WTC11 (cell line): ENCODE measurements around a stretch of chr6.

DNA sequence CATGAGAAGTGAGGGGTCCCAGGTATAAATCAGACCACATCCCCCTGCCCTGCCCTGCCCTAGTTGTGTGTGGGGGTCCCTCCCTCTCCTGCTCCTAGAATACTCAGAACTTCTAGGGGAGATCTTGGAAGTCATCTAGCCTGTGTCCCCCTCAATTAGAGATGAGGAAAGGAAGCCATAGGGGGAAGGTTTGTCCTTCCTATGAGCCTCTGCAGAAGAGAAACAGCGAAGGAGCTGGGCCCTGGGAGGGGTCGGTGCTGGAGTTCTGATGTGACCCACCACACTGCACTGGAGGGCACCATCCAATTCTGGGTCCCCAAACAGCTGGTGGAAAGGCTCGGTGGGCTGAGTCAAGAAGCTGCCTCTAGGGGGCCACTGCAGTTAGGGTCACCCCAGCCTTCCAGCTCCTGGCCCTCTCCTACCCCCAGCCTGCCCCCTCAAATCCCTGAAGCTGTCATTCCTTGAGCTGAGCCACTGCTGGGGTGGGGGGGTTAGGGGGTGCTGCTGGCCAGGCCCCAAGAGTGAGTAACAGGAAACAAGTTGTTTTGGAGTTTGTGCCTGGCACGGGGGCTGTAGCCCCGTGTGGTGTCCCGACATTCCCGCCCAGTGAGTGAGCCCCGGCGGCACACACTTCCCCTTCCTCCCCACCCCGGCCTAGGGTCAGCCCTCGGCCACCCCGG lies 5.0 kb downstream of the SMIM29 start:
- PRO-cap: no peak

- PRO-cap: no peak
Observed at GRCh38 chr6:34284222-34285245, 35.7 kb upstream of the SMIM29 start.

GRCh38 chr6:34383390-34383830 lies 9.1 kb downstream of the NUDT3 start:
- PRO-cap: no peak

DNA sequence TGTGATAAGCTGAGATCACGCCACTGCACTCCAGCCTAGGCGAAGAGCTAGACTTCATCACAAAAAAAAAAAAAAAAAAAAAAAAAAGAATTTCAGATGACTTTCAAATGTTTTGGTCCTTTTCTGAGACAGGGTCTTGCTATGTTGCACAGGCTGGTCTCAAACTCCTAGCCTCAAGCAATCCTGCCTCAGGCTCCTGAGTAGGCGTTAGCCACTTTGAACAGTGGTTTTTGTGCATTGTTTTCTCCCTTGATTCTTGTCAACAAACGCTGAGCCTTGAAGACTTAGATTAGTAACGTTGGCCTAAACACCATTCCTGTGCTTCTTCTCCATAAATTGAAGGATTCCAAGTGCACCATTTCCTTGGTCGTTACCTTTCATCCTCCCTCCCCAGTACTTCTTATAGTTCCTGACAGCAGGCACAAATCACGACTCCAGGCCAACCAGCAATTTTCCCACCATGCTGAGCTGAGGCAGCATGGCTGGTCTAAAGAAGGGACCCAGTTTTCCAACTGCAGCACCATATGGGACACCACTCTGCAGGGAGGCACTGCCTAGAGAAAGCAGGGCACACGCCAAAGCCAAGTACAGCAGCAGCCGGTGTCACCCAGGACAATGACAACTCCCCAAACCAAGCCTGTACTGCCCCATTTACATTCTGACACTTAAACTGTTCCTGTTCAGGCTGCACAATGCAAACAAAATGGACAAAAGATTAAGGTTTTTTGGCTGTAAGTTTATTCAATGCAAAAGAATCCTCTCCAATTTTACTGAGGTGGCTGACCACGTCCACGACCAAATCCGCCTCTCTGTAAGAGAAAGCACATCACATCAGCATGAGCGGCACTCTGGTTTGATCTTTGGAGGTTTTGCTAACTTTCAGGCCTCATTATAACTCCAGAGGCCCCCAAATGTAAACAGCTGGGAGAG lies 8.9 kb downstream of the RPS10 start:
- PRO-cap: no peak

DNA sequence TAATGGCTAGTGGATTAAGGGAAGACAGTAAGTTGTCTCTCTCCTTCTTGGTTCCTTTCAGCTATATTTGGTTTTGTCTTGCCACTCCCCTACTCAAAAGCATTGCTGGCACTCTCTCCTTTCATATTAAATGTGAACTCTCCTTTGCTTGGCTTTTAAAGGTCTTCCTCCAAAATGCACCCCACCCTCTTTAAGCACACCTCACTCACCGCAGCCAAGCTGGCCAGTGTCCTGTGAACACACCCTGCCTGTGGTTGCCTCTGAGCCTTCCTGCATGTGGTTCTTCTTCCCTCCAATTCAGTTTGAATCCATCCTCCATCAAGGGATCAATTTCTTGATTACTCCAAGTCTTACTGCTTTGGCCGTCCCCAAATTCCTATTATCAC lies 41.5 kb upstream of the SPDEF start:
- PRO-cap: no peak

GRCh38 chr6:34601651-34602202 lies 45.6 kb upstream of the SPDEF start:
- PRO-cap: no peak

DNA sequence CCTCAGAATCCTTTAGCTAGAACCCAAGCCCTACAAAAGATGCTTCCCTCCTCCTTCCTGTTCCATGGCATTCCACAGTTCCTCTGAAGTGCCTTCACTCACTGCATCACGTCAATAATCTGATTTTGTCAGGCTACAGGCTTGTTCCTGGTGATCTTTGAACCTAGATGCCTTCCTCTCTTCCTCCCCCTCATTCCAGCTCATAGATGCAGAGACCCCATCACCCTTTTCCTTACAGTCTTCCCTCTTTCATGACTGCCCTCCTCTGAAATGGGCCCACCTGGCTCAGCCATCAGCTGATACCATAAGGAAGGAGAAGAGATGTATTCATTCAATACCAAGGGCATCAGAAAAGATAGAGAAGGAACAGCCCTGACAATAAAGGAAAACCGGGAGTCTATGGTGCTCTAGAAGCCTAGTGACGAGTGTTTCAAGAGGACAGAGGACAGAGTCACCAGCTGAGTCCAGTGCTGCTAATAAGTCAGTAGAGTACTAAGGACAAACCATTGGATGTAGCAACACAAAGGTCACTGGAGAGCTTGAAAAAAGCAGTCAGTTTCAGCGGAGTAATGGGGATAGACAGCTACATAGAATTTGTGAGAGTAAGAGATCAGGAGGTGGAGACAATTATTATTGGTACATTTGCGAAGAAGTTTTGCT lies 62.5 kb upstream of the SPDEF start:
- PRO-cap: no peak

DNA sequence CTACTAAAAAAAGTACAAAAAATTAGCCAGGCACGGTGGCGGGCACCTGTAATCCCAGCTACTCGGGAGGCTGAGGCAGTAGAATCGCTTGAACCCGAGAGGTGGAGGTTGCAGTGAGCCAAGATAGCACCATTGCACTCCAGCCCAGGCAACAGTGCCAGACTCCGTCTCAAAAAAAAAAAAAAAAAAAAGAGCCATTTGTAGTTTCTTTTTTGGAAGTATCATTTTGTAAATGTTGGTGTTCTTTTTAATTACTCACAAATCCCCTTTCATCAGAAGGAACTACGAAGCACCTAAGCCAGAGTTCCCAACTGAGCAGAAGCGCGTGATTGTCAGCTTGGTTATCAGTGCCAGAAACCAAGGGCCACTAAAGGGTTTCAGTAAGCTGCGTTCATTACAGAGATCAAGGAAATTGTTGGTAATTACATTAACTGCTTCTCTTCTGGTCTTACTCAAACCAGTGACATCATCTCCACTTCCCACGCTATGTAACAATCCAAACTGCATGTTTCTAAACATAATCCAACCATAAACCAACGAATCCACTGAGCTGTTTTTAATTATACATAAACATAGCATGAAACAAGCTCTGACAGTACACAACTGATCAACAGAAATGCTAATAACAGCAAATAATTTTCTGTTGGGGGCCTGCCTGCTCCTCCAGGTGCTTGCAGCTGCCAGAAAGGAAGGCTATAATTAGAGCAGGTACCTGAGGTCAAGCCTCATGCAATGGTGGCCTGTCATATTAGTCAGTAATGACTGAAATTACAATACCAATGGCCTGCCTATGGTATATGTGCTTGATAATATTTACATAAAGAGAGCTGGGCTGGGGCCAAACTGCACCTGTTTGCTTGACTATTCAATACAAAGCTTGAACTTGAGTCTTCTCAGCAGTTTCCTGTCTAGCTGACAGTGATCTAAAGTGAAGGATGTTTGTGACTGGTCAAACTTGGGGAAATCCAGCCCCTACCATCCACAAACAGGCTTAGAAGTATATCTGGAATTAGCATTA lies 40.2 kb downstream of the ILRUN start:
- PRO-cap: no peak

- PRO-cap: no peak
Observed at GRCh38 chr6:34667593-34668061, 28.9 kb downstream of the ILRUN start.

DNA sequence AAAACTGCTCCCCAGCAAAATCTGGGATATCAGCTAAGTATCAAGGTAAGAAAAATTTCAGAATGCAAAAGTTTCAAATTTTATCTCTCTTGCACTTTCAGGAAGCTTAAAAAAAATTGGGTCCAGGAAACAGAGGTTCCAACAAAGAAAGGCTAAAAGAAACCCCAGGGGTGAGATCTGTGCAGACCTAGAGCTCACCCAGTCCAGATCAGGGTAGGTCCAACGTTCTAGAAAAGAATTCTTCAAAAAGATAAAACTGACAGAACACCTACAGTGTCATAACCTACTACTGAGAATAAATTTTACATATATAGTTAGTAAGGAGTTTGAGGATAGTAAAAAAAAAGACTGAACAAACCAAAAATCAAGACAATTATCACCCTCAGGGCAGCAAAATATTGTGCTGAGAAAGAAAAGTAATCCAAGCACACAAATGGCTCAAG lies 23.4 kb downstream of the ILRUN start:
- PRO-cap: no peak

- PRO-cap: unidirectional peak, plus-strand start at chr6:34756703
Observed at GRCh38 chr6:34756409-34756840, 880 bp upstream of the SNRPC start.

- PRO-cap: no peak
Observed at GRCh38 chr6:35008583-35009337, 119.7 kb downstream of the ANKS1A start.

DNA sequence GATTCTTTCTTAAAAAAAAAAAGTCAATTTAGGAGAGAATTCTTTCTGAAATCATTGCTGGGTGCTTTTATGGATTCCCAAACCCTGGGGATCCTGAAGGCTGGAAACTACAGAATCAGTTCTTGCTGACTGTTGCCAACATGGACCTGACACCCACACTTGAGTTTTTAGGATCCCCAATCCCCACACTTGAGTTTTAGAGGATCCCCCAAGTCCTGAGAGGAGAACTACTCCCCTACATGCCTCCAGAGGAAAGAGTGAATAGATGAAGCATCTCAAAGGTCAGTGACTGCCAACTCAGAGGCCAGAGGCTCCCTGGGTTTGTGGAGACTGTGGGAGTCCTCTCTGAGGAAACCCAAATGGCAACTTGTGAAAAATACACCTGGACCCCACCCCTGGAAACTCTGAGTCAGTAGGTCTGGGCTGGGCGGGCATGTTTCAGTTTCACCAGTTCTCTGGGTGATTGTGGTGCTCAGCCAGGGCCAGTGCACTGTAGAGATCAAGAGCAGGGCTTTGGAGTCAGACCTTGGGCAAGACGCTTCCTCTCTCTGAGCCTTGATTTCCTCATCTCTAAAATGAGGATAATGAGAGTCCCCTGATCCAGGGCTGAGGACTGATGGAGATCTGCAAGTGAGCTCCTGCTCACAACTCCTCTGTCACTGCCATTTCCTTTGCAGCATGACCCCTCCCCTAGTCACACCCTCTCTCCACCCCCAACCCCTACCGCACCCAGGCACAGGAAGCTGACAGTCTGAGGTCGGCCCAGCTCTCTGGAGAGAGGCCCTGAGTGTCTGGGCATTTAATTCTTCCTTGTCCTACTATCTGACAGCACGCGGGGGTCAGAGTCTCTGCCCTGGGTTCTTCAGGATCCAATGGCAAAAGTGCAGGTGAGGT lies 5.0 kb downstream of the DEF6 start:
- PRO-cap: unidirectional peak, plus-strand start at position 749 of the sequence

- PRO-cap: no peak
Observed at GRCh38 chr6:35312203-35312765, 14.7 kb downstream of the DEF6 start.

- PRO-cap: no peak
Observed at GRCh38 chr6:35348340-35349012, 6.1 kb downstream of the PPARD start.

DNA sequence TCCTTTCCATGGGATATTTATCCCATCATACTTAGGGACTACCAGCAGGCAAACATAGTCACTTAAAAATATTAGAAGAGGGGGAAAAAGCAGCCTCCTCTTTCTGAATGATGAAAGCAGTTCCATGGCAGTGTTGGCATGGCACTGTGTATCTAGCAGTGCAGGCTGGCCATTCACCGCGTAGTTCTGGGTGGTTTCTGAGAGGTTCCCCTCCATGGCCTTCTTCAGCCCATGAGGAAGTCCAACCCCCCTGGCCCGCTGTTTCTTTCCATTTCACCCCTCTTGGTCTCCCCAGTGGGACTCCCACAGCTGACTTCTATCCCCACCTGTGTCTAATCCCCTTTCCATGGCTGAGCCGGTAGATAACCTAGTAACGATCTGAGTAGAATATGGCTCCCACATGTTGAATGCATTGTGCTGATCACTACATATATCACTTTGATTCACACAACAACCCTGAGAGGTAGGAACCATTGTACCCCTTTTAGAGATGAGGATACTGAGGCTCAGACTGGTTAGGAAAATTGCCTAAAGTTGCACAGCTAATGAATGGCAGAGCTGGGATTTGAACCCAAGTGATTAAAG lies 17.1 kb downstream of the PPARD start:
- PRO-cap: no peak

DNA sequence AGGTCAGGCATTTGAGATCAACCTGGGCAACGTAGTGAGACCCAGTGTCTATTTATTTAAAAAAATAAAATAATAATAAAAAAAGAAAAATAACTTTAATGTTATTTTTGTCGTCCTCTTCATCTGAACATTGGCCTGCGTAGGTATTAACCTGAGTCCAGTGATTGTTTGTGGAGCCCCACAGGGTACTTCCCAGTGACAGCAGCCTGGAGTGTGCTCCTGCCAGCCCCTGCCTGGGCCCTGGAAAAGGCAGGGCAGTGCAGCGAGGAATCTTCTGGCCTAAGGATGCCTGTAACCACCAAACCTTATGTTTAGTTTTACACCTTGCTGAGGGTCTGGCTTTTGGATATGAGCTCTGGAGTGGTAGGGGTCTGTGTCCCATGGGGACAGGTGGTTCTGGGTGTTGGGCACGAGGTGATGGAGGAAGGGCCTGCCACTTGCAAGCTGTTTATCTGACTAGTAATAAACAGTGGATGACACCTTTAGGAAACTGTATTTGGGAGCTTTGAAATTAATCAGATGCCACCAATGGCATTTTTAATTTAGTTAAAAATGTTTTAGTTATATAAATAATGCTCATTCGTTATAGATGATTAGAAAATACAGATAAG lies 19.2 kb downstream of the PPARD start:
- PRO-cap: no peak

DNA sequence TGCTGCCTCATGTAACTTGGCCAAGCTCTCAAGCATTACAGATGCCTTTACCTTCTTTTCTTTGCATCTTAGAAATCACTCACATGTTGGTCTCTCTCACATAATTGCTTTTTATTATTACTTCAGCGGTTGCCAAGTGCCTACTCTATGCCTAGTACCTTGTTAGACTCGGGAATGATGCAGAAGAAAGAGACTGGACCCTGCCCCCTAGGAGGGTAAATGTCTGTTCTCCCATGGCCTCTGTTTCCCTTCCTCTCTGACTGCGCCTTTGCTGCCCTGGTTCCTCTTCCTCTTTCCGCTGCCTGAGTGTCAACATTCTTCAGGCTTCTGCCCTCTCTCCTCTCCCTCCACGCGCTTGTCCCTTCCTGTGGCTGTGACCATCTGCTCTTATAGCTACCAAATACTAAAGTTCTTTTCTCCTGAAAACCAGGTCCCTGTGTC lies 28.7 kb downstream of the PPARD start:
- PRO-cap: no peak

DNA sequence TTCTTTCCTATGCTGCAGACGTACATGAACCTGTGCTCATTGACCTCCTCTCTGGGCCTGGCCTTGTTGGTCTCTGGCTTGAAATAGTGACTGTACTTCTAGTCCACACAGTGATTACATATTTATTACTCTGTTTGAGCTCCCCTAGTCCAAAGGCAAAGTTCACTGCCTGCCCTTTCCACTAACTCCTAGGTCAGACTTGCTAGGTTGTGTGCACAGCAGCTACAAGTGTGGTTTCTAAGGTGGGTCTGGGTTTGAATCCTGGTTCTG lies 29.3 kb downstream of the PPARD start:
- PRO-cap: no peak

GRCh38 chr6:35391259-35392029 lies 49.1 kb downstream of the PPARD start:
- PRO-cap: no peak